Placental pericyte (primary cell): ENCODE measurements around the genes STX1A, ELN, EIF4H, GTF2I and CASTOR2.

DNA sequence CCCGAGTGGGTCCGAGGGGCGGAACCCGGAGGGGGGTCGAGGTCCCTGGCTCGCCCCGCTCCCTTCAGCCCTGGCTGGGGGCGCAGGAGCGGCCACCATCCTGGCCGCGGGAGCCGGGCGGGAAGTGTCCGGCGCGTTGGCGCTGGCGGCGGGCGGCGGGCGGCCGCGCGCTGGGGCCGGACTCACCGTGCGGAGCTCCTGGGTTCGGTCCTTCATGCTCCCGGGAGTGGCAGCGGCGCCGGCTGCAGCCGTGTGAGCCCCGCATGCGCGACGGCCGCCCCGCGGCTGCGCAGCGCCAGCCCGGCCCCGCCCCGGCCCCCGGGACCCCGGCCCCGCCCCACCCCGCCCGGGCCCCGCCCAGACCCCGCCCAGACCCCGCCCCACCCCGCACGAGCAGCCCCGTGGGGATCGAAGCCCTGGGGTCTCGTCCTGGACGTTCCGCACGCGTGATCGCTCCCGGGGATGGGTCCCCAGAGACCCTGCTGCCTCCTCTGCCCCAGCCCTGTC, at the start of gene STX1A:
TSS of gene STX1A (minus strand) at position 254 of the 507 bp plus-strand sequence.
- CAGE, long polyA plus RNA = no peak

- CAGE, long polyA plus RNA = no peak
These were observed 11.3 kb upstream of the ABHD11 start for GRCh38 chr7:73749693-73750595.

DNA sequence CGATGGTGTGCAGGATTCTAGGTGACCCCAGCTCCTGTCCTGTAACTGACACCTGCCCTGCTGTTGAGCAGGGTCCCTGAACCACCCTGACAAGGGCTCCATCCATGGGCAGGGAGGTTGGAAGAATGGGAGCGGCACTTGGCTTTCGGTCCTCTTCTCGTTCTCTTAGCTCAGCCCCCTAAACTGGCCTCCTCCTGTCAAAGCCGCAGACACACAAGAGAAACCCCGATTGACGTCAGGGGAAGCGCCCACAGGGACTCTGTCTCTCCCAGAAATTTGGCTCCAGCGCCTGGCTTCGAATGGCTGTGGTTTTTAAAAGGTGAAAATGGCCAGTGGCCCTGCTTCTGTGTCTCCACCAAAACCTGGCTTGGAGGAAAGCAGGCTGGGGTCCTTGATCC, 29.2 kb downstream of the TMEM270 start:
- CAGE, long polyA plus RNA = no peak

DNA sequence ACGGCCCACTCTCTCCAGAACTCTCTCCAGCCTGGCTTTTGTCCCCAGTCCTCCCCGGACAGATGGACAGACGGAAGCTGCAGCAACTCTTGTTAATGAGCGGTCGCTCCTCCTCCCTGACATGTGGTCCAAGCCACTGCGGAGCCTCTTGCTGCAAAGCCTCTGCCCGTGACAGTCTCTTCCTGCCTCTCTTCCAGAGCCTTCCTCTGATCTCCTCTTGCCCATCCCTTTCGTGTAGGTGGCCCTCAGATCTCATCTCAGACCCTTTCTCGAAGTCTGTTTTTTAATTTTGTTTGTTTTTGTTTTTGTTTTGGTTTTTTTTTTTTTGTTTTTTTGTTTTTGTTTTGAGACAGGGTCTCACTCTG, 46.0 kb downstream of the TMEM270 start:
- CAGE, long polyA plus RNA = no peak

- CAGE, long polyA plus RNA = no peak
These were observed 49.0 kb upstream of the ELN start for GRCh38 chr7:73978867-73979565.

DNA sequence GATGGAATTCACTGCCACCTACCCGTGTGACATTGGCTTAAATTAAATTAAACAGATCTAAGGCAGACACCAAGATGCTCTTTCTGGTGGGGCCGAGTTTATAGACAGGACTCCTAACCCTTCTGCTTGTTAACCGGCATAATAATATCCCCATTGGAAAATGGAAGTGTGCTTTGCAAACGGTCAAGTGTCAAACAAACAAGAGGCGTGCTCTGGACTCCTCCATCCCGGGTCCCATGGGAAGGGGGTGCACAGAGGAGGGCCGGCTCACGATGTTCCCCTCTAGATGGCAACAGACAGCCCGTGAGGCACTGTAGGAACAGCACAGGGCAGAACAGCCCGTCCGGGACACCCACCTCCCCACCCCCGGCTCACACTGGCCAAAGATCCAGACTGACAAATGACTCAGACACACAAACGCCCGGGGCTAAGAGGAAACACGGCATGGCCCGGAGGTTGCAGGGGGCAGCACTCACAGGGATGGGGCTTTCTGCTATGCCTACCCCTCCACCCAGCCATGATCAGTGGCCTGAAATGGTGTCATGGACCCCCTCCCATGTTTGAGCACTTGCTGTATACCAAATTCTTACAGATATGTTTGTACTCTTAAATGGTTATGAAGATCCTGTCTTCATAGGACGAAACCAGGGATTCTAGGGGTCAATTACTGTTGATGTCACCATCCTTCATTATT, 4.9 kb upstream of the ELN start:
- CAGE, long polyA plus RNA = no peak

DNA sequence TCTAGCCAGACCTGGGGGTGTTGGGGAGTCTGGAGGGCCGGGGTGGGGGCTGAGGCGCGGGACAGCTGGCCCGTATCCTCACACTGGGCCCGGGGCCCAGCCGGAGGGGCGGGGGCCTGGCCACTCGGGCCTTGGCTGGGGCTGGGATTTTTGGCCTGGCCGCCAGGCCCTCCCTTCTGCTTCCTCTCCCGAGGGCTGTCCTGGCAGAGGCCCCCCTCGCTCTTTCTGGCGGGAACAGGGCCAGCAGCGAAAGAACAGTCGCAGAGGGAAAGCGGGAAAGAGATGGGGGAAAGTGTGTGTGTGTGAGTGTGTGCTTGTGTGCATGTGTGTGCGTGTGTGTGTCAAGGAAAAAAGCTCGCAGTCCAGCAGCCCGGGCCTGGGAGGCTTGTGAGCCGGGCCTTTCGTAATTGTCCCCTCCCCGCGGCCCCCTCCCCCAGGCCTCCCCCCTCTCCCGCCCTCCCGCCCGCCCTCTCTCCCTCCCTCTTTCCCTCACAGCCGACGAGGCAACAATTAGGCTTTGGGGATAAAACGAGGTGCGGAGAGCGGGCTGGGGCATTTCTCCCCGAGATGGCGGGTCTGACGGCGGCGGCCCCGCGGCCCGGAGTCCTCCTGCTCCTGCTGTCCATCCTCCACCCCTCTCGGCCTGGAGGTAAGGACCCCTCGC, at the start of gene ELN:
TSS of gene ELN (plus strand) at position 553 of the 664 bp plus-strand sequence.
- CAGE, long polyA plus RNA = no peak

GRCh38 chr7:74031843-74032488, 4.0 kb downstream of the ELN start:
- CAGE, long polyA plus RNA = no peak

DNA sequence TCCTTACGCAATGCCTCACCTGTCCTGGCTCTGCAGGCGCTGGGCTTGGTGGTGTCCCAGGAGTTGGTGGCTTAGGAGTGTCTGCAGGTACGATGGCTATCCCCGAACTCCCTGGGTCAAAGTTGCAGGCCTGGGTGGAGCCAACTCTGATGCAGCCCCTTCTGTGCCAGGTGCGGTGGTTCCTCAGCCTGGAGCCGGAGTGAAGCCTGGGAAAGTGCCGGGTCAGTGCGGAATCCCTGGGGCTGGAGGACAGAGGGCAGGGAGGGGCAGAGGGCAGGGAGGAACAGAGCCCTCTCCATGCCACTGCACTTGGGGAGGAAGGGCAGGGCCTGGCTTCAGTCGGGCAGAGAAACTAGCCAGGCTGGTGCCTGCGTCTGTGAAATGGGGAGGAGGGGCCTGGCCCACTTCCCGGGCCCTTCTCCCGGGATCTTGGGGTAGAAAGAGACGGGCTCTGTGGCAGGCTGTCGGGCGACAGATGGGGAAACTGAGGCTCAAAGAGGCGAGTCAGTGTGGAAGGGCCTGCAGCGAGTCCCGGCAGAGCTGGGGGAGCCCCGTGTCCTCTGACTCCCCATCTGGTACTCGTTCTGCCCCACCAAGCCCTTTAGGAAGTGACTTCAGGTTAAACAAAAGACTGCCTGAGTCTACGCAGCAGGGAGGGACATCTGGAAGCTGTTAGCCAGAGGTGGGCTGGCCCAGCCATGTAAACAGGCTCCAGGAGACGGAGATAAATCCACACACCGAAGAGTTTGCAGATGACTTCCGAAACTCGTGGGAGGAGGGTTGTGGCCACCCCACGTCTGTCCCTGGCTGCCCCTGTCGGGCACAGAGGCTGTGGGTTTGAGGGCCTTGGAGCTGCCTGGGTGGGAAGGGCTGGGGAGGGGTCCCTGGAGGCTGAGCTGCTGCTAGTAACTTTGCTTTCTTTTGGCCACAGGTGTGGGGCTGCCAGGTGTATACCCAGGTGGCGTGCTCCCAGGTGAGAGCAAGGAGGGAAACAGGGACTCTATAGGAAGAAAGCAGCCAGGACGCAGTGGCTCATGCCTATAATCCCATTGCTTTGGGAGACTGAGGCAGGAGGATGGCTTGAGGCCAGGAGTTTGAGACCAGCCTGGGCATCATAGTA, 15.3 kb downstream of the ELN start:
- CAGE, long polyA plus RNA = no peak

DNA sequence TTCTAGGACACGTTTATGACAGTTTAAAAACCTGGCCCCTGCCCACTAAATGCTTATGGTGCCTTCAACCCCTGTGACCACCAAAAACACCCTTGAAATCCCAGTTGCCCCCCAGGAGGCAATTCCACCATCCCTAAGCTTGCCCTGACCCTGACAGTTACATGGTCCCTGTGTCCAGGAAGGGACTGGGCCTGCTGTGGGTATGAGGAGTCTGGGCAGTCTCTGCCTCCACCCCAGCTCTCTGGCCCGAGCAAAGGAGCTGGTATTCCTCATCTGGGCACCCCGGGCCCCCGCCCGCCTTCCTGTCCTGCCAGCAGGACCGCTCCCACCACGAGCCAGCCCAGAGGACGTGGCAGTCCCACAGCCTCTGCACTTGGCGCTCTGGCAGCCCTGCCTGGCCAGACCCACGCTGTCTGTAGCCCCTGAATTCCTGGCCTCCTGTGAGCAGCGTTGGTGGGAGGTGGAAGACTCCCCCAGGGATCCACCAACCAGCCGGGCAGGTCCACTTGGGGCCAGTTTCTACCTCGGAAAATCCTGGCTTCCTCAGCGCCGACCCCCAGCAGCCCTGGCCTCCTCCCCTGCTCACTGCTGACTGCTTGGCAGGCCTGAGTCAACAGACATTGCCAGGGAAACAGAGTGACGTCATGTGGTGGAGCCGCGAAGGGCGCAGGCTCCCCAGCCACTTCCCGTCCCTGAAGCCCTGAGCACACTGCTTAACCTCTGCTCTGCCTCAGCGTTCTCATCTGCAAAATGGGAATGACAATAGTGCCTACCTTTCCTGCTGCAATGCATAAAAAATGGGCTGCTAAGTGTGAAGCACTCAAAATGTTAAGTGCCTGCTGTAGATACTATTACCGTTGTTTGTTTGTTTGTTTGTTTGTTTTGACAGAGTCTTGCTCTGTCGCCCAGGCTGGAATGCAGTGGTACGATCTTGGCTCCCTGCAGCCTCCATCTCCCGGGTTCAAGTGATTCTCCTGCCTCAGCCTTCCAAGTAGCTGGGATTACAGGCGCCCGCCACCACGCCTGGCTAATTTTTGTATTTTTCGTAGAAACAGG, 21.6 kb upstream of the LIMK1 start:
- CAGE, long polyA plus RNA = no peak

GRCh38 chr7:74173441-74174454, at the start of gene EIF4H:
EIF4H (plus strand) TSS chr7:74174356.
- CAGE, long polyA plus RNA = start-site peak on the plus strand at chr7:74174351-74174393, 2,304 and 30 reads in 2 replicates

- CAGE, long polyA plus RNA = no peak
These were observed 2.8 kb downstream of the LAT2 start for GRCh38 chr7:74212481-74213068.

- CAGE, long polyA plus RNA = no peak
These were observed 1.9 kb upstream of the CLIP2 start for GRCh38 chr7:74287318-74287720.

DNA sequence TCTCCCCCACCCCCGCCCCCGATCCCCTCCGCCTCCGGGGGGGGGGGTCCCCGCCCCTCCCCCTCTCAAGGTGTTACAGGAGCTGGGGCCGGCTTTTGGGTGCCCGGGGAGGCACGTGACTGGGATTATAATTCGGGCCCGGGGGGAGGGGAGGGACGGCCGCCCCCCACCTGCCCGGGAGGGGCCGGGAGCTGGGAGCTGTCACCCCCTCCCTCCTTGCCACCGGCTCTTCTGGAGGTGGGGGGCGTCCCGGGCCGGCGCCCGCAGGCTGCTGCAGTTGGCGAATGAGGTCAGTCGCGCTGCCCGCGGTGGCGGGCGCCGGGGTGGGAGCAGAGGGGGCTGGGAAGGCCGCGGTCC, 496 bp downstream of the GTF2IRD1 start:
- CAGE, long polyA plus RNA = no peak

DNA sequence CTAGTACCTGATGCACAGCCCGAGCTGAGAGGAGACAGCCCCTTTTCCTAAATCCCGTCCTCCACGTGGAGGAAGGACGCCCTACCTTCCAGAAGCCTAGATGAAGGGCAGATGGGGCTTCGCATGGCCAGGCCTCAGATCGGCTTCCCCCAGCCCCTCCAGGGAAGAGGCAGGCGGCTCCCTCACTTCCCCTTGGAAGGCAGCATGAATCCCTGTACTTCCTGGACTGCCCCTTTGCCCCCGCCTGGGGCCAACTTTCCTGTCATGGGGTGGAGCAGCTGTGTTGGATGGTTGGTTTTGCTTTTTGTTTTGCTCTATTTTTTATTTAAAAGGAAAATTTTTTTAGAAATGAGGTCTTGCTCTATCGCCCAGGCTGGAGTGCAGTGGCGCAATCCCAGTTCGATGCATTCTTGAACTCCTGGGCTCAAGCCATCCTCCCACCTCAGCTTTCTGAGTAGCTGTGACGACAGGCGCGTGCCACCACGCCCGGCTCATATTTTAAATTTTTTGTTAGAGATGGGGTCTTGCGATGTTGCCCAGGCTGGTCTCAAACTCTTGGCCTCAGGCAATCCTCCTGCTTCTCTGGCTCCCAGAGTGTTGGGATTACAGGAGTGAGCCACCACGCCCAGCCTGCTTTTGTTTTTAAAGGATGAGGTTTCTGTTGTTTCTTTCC, 27.3 kb downstream of the GTF2IRD1 start:
- CAGE, long polyA plus RNA = no peak

GRCh38 chr7:74656287-74656834, 1.2 kb upstream of the GTF2I start:
- CAGE, long polyA plus RNA = no peak

GRCh38 chr7:74657618-74658262, at the start of gene GTF2I:
GTF2I (plus strand) TSS chr7:74657718.
- CAGE, long polyA plus RNA = no peak

DNA sequence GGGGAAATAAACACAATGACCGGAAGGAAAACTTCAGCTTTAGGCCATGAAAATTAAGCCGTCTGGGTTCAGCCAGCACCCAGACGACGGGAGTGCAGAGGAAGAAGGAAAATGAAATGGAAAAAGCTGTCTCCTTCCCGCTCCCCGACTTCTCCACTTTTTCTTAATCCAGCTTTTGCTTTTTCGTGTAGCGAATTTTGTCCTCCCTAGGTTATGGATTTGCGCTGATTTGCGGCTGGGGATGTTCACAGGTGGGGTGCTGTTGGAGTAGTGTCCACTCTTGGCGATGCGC, 1.2 kb downstream of the GTF2I start:
- CAGE, long polyA plus RNA = no peak

GRCh38 chr7:74730055-74730426, 43.8 kb upstream of the NCF1 start:
- CAGE, long polyA plus RNA = no peak

- CAGE, long polyA plus RNA = no peak
These were observed at the start of gene CASTOR2 for GRCh38 chr7:74963847-74964792. CASTOR2 (plus strand) TSS chr7:74964705.